Bronchial lymph node (tissue), 1 donor: ENCODE measurements around a stretch of chr3.

GRCh38 chr3:69082718-69083229, 2.0 kb upstream of the ARL6IP5 start:
- PRO-cap = bidirectional peak, plus-strand start at chr3:69083144, minus-strand start at chr3:69082972

GRCh38 chr3:69118609-69118948, 3.8 kb downstream of the LMOD3 start:
- PRO-cap = no peak

DNA sequence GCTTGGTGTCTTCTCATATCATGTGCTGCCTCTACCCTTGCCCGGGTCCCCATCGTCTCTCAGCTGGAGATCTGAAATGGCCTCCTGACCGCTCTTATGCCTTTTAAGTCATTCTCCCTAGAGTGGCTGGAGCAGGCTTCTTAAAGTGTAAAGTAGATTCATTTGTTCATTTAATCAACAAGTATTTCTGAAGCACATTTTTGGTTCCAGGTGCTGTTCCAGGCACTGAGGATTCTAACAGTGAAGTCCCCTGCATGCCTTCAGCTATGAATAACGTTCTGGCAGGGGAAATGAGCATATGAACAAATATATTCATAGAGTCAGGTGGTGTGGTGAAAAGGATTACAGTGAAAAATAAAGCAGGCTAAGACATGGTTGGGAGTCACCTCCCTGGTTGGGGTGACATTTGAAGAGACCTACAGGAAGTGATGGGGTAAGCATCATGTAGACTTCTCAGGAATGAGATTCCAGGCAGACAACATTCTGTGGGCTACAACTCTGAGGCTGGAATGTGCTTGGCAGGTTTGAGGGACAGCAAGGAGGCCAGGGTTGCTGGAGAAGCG, 15.1 kb downstream of the FRMD4B start:
- PRO-cap = no peak

GRCh38 chr3:69763404-69764045, 24.3 kb downstream of the MITF start:
- PRO-cap = no peak

GRCh38 chr3:70950115-70950479, 633.4 kb downstream of the FOXP1 start:
- PRO-cap = no peak

- PRO-cap = no peak
Measured at GRCh38 chr3:70956890-70957929, 626.3 kb downstream of the FOXP1 start.

GRCh38 chr3:71039116-71039707, 544.3 kb downstream of the FOXP1 start:
- PRO-cap = bidirectional peak, plus-strand start at chr3:71039589, minus-strand start at chr3:71039437

GRCh38 chr3:71085269-71085735, 498.2 kb downstream of the FOXP1 start:
- PRO-cap = no peak

DNA sequence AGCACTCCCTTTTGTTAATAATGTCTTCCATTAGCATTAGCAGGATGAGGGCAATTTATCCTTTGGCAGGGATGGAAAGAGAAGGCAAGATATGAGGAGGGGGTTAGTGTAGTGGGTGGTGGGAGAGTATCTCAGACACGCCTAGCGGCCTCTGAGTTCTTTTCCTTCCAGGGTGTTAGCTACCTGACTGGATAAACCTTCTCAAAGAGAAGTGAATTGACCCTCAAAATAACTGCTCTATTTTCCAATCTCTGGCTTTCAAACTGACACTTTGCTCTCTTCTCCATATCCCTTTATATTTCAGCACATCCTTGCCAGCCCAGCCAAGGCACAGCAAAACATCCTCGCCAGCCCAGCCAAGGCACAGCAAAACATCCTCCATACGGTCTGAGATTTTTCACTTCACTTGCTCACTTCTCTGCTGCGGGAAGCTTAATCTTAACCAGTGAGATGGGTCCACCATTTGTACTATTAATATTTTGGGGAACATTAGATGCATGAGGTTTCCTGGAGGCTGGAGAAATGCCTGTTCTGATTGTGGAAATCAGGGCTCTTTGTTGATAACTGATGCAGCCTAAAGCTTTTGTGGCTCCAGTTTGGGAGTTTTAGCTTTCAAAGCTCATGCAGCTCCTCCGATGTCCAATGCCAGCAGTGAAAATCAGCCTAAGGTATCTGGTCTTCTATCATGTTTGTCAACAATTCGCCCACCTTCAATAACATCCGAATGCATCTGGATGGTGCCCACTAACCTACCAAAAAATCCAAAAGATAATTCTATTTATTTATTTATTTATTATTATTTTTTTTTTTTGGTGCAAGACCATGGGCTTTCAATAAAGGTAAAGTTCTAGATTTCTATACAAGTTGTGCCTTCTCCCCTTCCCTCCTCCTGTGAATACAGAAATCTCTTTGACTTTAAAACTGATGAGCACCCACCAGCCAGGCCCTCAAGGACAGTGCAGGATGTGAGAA, 446.2 kb downstream of the FOXP1 start:
- PRO-cap = no peak

DNA sequence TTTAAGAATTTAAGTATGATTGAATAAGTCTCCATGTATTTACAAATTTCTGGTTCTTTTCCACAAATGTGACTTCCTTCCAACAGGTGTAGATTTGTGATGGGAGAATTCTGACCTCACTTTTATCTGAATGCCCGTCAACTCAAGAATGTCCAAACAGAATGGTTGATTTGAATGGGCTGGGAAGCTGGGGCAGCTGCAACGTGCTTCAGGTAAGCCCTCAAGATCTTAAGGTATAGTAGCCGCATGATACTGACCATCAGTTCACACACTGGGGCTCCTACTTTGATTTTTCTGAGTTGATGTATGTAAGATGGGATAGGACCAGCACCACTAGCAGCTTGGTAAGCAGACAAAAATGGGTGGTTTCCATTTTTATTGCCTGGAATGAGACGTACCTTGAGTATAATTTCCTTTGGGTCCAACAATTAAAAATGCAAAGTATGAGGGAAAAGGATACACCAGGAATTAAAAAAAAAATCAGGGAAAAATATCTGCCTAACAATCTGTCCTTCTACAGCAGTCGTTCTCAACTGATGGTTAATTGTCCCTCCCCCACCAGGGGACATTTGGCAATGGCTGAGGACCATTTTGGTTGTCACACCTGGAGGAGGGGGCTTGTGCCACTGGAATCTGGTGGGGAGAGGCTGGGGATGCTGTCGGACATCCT, 367.1 kb downstream of the FOXP1 start:
- PRO-cap = no peak

DNA sequence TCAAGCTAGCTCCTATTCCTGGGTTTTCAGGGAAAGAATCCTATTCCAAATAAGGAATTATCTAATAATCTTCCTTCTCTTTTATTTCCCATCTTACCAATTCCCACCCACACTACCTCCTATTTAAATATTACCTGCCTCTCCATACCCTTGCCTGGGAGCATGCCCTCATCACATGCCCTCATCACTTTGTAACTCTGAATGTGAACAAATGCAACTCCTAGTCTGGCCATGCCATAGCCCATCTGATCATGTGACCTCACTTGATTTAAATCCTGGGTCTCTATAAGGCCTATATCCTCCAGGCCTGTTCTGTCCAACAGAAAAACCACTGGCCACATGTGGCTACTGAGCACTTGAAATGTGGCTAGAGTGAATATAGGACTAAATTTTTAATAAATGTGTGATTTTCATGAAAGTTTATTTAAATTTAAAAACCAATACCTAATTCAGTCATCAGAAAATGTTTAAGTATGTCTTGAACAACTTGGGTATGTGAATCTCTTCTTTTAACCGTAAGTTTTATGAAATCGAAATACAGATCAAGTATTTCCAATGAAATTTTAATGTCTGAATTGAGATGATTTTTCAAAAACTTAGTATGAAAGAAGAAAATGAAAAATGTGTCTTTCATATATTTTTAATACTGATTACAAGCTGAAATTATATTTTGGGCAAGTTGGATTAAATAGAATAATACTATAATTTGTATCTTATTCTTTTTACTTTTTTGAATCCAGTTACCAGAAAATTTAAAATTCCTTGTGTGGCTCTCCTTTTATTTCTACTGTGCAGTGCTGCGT, 364.3 kb downstream of the FOXP1 start:
- PRO-cap = no peak

GRCh38 chr3:71421930-71422479, 161.5 kb downstream of the FOXP1 start:
- PRO-cap = bidirectional peak, plus-strand start at chr3:71422190, minus-strand start at chr3:71422090

GRCh38 chr3:71462842-71463301, 120.7 kb downstream of the FOXP1 start:
- PRO-cap = no peak

DNA sequence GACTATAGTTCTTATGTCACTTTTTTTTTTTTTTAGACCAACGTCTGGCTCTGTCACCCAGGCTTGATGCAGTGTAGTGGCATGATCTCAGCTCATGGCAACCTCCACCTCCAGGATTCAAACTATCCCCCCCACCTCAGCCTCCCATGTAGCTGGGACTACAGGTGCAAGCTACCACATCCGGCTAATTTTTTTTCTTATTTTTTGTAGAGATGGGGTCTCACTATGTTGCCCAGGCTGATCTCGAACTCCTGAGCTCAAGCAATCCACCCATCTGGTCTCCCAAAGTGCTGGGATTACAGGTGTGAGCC, 100.8 kb downstream of the FOXP1 start:
- PRO-cap = no peak

- PRO-cap = no peak
Measured at GRCh38 chr3:71581258-71581484, 2.4 kb downstream of the FOXP1 start.

DNA sequence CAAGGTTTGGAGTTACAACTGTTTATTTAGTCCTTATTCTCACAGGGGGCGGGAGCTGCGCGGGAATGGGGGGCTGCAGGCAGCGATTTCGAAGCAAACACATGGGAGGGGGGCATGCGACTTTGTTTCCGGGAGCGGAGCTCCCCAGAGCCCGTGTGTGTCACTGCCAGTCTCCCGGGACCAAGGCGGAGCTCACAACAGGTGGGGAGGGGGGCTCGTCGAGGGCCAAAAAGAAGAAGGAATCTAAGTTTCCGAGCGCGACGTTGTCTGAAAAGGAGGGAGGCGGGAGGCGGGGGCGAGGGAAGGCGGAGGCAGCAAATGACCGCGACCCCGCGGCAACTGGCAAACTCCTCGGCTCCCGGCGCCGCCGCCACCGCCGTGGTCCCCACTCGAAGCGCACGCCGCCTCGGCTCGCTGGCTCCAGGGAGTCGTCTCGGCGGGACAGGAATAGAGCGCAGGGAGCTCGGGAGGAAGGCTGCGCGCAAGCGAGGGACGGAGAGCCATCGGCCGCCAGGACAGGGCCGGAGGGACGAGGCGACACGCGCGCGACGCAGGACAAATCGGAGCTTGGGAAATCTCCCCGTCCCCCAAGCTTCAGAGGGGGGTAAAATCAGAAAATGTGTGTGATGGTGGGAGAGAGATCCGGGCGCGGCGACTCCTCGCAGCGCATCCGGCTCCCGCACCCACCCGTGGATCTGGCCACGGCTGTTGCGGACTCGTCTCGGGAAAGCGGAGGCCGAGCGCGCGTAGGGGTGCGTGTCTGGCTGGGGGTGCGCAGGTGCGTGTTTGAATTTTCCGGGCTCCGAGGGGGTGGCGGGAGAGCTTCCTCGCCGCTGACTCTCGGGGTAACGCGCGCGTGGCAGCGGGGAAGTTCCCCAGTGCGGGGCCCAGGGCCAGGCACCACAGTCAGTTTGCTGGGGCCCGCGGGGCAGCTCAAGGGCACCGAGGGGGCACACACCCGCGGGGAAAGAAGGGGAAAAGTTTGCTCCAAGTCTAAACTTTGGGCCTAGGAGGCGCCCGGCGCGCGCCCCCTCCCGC, 1.2 kb downstream of the FOXP1 start:
- PRO-cap = bidirectional peak, plus-strand start at position 51 of the sequence, minus-strand start outside the sequence; bidirectional peak, plus-strand start at position 96 of the sequence, minus-strand start at position 101 of the sequence; bidirectional peak, plus-strand start at position 878 of the sequence, minus-strand start at position 842 of the sequence

- PRO-cap = no peak
Measured at GRCh38 chr3:71689833-71690600, 35.2 kb downstream of the EIF4E3 start.

GRCh38 chr3:71872857-71873329, 87.9 kb upstream of the PROK2 start:
- PRO-cap = no peak

DNA sequence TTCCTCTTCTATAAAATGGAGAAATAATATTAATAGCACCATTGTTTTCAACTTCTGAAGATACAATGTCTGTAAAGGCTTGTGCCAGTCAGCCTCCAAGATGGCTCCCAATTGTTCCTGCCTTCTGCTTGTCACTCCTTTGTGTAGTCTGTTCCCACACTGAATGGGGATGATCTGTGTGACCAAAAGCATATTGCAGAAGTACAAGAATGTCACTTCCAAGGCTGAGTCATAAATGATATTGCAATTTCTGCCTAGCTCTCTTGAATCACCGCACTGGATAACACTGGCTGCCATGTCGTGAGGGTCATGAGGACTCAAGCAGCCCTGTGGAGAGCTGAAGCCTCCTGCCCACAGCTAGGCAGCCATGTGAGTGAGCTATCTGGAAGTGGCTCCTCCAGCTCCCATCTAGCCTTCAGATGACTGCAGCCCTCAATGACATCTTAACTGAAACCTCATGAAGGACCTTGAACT, 223.6 kb upstream of the PROK2 start:
- PRO-cap = no peak

- PRO-cap = no peak
Measured at GRCh38 chr3:72028676-72029172, 243.8 kb upstream of the PROK2 start.